Tibial nerve (tissue), 3 donors: ENCODE data around the gene SLC19A1.

GRCh38 chr21:45101083-45101545, 26.7 kb downstream of the ADARB1 start:
- PRO-cap: no peak
- RAMPAGE, long total RNA, 3 experiments: no peak in any of the 3 experiments

DNA sequence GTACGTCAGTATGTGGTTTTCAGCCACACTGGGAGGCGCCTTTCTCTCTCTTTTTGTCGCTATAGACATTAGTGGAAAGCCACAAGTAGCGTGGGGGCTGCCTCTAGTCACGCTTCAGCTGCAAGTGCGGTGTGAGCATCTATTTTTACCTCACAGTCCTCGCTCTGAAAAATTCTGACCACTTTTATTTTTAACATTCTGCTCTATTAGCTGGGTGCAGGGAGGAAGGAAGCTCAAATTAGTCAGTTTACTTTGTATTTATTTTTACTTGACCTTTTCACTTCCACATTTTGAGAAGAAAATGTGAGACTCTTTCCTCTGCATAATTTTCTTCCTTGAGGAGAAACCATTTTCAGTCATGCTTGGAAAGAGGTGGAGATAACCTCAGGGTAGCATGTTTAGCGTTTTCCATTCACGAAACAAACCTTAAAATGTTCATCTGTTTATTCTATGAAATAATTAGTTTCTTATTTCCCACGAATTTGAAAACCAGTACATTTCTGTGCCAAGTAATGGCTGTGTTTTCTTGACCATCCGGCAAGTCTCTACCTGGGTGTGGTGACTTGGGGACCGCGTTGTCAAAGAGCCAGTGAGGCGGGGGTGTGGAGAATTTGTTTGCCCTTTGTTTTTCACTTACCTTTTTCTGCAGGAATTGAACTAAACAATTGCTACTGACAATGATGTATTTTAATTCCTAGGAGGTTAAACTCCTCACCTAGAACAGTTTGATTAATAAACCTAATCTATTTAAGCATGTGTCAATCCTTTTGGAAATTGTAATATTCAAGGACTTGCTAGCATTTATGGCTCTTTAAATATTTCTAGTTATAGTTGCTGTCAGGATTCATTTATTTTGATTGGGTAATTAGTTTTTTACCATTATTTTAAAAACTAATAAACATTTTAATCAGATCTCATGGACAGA, 35.7 kb downstream of the ADARB1 start:
- PRO-cap: no peak
- RAMPAGE, long total RNA, 3 experiments: no peak in any of the 3 experiments

GRCh38 chr21:45288220-45289083, 757 bp upstream of the POFUT2 start:
- PRO-cap: no peak
- RAMPAGE, long total RNA, 3 experiments: no peak in any of the 3 experiments

DNA sequence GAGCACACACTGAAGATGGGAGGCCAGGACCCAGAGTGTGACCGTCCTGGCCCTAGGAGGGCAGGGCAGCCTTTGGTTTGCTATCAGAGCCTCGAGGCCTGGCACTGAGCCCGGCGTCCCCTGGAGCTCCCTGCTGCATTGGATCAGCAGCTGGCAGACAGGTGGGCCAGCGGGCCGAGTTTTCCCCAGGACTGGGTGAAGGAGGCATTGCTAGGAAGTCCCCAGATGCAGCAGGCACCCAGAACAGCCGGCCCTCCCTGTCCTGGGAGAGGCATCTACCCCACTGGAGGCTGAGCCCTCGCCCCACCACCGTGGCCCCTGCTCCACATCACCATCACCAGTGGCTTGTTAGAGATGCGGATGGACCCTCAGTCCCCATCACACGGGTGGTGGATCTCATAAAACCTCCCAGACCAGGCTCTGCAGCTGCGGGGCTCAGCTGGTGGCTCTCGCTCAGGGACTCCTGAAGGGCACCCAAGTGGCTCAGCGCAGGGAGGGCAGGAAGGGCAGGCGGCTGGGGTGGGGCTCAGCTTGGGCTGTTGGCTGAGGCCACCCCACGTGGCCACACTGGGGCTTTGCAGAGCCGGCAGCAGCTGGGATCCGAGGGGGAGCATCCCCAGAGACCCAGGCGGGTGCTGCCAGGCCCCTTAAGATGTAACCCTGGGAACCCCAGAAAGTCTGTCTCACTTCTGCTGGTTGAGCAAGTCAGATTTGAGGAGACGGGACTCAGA, 32.8 kb upstream of the POFUT2 start:
- PRO-cap: no peak
- RAMPAGE, long total RNA, 3 experiments: no peak in any of the 3 experiments

GRCh38 chr21:45329558-45330838, 42.3 kb upstream of the POFUT2 start:
- PRO-cap: no peak
- RAMPAGE, long total RNA, 3 experiments: no peak in any of the 3 experiments

DNA sequence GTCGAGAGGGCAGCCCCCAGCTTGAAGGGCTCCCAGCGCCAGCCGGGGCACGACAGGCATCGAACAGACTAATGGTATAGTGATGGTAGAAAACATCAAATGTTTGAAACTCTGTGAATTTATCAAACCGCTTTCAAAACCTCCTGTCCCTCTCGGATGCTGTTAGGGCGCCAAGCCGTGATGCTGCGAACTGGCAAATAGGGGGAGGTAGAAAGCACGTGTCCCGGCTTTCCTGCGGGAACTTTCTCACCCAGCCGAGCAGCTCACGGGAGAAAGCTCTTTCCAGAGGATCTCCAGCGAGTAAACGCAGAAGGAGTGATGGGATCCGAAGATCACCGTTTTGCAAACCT, 57.7 kb upstream of the COL18A1 start:
- PRO-cap: no peak
- RAMPAGE, long total RNA, 3 experiments: no peak in any of the 3 experiments

DNA sequence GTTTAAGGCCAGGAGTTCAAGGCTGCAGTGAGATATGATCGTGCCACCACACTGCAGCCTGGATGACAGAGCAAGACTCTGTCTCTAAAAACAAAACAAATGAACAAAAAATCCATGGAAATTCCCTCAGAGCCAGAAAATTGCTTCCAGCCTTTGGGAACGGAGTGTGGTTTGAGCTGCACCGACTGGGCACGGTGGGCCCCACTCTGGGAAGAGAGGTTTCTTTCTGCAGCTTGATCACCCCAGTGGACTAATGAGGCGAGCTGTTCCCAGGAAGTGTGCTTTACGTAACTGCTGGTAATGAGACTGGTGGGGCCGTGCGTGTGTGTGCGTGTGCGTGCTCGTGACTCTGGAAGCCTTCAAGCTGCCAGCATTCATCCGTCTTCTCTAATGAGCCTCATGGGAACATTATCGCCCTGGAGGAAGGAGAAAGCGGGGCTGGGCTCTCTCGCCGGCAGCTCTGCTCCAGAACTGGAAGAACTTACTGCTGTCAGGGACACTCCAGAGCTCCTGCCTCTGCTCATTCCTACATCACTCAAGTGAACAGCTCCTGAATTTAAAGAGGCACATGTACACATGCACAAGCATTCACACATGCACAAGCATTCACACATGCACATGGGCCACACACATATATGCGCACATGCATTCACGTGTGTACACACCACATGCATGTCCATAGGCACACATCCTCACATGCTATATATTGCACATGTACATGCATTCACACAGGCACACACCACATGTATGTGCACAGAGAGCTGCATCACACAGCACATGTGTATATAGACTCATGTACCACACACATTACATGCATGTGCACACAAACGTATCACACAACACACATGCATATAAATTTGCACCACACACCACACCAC, 55.1 kb upstream of the COL18A1 start:
- PRO-cap: bidirectional peak, plus-strand start at position 457 of the sequence, minus-strand start at position 244 of the sequence
- RAMPAGE, long total RNA, 3 experiments: start-site peak on the plus strand in 1 of 3 experiments, centred at position 455 of the sequence, 15 reads per replicate

GRCh38 chr21:45351202-45351656, 53.7 kb upstream of the COL18A1 start:
- PRO-cap: no peak
- RAMPAGE, long total RNA, 3 experiments: no peak in any of the 3 experiments

DNA sequence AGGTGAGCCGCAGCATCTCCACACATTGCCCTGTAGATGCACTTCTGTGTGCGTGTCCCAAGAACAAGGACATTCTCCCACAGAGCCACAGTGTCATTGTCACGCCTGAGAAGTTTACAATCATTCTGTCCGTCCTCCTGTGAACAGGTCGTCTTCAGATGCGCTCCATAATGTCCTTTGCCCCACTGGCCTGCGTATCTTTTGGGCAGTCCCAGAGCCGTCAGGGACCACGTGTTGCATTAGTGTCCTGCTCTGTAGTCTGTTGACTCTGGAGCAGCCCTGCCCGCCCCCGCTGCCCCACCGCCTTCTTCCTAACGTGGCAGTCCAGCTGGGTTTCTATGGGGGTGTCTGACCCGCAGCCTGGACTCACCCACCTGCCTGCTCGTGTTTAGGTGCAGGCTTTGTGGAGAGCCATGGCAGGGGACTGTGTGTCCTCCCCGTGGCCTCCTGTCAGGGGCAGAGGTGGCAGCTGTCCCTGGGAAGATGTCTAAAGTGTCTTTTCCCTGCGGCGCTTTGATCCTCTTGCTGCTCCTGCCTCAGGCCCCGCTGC, 43.7 kb downstream of the COL18A1 start:
- PRO-cap: no peak
- RAMPAGE, long total RNA, 3 experiments: no peak in any of the 3 experiments

GRCh38 chr21:45465071-45465612, 60.2 kb downstream of the COL18A1 start:
- PRO-cap: no peak
- RAMPAGE, long total RNA, 3 experiments: no peak in any of the 3 experiments

DNA sequence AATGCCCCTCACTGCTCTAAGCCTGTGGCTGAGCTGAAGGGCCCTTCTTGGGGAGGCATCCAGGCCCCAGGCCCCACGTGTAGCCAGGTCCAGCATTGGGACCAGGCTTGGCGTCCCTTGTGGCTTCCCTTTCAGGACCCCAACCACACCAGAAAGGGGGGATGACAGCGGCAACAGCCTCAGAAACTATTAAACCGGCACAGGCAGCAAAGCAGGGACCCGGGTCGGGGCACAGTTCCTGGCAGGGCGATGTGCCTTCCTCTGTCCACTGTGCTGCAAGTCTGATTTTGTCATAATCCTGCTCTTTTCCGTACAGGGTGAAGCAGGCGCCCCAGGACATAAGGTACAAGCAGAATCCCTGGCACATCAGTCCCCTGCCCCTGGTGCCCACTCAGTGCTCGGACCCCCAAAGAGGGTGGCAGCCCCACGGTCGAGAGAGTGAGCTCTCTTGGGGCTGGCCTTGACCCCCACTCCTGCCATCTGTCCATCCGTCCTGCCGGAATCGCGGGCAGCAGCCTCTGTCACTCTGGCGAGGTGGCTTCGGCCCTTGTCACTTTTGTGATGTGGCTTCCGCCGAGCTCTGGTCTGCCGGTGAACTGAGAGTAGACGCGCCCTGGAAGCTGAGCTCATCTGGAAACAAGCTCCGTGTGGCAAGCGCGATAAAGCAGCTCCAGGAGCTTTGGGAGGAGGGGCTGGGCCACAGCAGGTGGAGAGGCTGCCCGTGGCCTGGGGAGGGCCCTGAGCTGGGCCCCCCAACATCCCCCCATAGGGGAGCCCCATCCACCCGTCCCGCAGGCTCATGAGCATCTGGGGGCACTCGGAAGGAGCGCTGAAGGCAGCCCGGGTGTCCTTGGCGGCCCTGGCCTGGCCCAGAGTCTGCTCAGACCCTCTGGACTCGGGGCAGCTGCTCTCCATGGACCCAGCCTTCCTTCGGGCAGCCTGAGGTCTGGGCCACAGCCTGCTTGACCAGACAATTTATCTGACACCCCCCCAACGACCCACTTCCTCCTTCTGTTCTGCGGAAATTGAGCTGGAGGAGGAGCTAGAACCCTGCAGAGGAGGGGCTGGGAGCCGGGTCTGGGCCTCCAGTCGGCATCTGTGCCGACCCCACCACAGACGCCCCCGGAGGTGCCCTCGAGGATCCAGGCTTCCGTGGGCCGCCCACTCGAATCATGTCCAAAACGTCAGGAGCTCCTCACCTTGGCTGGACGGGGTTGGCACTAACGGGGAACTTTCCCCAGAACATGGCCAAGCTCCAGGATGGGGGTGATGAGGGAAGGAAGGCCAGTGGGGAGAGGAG, 59.3 kb downstream of the SLC19A1 start:
- PRO-cap: no peak
- RAMPAGE, long total RNA, 3 experiments: no peak in any of the 3 experiments

GRCh38 chr21:45498404-45498761, 43.9 kb downstream of the SLC19A1 start:
- PRO-cap: no peak
- RAMPAGE, long total RNA, 3 experiments: no peak in any of the 3 experiments

DNA sequence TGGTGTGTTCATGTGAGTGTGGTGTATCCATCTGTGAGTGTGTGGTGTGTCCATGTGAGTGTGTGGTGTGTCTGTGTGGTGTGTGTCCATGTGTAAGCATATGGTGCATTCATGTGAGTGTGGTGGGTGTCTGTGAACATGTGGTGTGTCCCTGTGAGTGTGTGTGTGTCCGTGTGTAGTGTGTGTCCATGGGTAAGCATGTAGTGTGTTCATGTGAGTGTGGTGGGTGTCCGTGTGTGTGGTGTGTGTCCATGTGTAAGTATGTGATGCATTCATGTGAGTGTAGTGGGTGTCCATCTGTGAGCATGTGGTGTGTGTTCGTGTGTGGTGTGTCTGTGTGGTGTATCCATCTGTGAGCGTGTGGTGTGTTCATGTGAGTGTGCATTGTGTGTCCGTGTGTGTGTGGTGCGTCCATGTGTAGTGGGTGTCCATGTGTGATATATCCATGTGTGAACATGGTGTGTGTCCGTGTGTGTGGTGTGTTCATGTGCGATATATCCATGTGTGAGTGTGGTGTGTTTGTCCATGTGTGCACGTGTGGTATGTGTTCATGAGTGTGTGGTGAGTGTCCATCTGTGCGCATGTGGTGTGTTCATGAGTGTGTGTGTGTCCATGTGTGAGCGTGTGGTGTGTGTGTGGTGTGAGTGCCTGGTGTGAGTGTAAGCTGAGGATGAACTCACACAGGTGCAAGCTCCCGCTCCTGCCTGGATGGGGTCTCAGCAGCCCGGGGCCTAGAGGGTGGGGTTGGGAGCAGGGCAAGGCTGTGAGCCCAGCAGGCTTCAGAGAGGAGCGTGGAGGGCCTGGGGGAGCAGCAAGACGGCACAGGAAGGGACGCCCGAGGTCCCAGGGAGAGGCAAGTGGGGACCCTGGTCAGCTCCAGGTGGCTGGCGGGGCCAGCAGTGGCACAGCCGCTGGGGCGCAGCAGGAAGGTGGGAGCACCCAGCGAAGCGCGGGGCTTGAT, 12.2 kb downstream of the SLC19A1 start:
- PRO-cap: no peak
- RAMPAGE, long total RNA, 3 experiments: start-site peak on the minus strand in 1 of 3 experiments, centred at position 237 of the sequence, 40 reads per replicate

- PRO-cap: bidirectional peak, plus-strand start at chr21:45542503, minus-strand start at chr21:45542429
- RAMPAGE, long total RNA, 3 experiments: start-site peak on the minus strand in 1 of 3 experiments, at chr21:45542408-45542447 at its widest, 41 reads per replicate
These were observed at the start of gene SLC19A1 for GRCh38 chr21:45542248-45543302. Gene SLC19A1, minus strand, starts transcription at chr21:45542440.

GRCh38 chr21:45554362-45554823, 12.2 kb upstream of the SLC19A1 start:
- PRO-cap: no peak
- RAMPAGE, long total RNA, 3 experiments: no peak in any of the 3 experiments

DNA sequence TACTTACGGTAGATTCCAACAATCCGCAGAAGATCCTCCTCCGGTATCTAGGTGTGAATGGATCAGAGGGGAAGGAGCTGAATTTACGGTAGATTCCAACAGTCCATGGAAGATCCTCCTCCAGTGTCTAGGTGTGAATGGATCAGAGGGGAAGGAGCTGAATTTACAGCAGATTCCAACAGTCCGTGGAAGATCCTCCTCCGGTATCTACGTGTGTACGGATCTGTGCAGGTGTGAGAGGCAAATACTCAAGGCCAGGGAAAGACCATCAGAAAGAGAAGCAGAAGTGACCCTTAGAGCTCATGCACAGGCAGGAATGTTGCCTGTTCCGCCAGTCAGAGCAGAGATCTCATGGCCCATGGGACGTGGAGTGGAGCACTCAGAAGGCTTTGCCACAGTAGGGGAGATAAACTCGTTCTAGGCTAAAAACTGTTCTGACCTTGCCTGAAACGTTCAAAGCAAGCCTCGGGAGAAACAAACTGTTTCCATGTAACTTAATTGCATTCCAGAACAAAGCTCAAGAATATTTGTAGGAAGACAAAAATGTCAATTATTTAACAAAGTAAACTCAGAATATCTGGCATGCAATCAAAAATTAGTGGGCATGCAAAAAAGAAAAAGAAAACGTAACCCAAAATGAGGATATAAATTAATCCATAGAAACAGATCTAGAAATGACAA, 20.6 kb upstream of the SLC19A1 start:
- PRO-cap: no peak
- RAMPAGE, long total RNA, 3 experiments: start-site peak on the minus strand in 1 of 3 experiments, centred at position 441 of the sequence, 16 reads per replicate

DNA sequence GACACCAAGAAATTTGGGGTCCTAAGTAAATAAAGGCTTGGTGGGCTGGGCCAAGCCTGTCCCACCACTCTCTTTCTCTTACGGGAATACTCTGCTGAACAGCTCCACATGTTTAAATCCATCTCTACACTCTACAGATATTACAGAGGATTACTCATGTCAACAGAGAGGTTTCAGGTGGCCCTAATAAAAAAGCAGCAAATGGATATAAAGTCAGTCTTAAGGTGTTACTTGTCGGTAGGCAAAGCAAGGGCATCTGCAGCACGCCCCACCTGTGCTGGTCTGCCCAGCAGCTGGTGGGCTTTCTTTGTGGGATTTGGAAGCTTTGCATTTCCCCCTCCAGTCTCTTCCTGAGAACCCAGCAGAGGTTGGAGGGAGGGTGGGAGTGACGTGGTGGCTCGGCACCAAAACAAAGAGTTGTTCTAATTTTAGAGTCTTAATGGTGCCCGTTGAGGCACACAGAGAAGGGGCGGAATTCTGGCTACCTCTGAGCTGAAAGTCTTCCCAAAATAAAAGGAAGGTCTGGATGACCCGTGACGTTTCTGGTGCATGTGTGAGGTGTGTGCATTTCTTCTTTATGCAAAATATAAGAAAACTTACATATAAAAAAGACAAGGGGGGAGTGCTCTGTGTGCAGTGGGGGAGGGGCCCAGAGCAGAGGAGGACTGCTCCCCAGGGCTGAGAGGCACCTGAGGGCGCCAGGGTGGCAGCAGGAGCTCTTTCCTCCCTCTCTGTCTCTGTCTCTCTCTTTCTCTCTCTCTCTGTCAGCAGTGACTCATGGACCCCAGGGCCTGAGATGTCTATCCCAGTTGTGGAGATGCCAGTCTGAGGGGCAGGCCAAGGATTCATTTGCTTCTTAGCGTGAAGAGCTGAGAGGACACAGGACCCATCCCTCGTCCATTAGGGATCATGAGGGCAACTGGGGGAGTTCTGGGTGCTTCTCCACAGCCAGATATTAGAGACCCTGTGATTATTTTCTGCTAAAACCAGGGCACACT, 4.7 kb upstream of the PCBP3 start:
- PRO-cap: no peak
- RAMPAGE, long total RNA, 3 experiments: no peak in any of the 3 experiments

- PRO-cap: no peak
- RAMPAGE, long total RNA, 3 experiments: no peak in any of the 3 experiments
These were observed 160.9 kb upstream of the COL6A1 start for GRCh38 chr21:45820594-45821099.

DNA sequence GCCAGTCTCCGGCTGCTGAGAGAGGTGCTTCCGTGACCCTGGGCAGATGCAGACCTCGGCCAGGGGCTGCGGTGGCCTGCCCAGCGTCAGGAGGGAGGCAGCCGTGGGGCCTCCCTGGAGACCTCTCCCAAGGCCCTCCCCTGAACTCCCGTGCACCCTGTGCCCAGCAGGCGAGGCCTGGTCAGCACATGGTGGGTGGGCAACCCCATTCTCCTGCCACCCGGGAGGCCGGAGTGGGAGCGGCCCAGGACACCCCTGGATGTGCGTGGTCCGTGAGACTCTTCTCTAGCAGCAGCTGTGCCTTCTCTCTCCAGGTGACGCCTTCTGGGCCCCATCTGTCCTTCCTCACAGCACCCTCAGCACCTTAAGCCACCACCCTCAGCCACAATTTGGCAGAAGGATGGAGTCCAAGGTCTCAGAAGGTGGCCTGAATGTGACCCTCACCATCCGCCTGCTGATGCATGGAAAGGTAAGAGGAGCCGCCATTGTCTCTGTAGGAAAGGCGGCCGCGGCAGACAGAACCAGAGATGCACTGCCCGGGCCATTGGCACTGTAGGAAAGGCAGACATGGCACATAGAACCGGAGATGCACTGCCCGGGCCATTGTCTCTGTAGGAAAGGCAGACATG, 85.6 kb upstream of the COL6A1 start:
- PRO-cap: no peak
- RAMPAGE, long total RNA, 3 experiments: no peak in any of the 3 experiments

DNA sequence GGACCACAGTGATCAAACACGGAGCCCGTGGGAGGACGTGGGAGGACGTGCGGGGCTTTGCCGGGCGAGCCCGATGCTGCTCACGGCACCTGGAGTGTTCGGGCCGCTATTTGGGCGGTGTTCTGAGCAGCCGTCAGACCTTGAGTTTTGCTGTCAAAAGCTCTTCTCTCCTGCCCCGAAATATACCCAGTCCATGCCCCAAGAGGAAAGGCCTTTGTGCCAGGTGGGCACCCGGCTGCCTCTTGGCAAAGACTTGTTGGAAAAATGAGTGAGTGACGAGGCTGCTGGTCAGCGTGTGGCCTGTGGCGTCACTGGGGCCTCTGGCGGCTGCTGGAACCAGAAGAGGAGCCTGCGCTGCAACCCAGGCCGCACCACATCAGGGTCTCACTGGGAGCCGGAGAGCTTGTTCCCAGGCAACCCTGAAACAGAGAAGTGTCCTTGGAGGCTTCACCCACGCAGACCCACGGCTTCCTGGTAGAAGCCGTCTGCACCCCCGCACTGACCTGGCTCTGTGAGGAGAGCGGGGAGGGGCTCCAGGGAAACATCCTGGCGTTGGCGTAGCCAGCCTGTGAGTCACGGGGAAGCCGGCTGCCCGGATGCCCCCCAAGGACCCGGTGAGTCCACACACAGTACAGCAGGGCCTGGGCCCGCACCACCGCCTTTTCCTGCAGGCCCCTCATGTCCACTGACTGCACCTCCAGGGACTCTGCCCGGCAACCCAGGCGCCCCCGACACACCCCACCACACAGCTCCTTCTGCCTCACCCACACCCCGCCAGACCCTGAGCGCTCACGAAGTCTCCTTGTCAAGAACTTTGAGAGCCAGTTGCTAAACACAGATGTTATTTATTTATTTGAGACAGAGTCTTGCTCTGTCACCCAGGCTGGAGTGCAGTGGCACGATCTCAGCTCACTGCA, 57.3 kb downstream of the COL6A1 start:
- PRO-cap: no peak
- RAMPAGE, long total RNA, 3 experiments: no peak in any of the 3 experiments